Cardiac atrium fibroblast (primary cell): Measurements from ENCODE around the gene FBXO38.

DNA sequence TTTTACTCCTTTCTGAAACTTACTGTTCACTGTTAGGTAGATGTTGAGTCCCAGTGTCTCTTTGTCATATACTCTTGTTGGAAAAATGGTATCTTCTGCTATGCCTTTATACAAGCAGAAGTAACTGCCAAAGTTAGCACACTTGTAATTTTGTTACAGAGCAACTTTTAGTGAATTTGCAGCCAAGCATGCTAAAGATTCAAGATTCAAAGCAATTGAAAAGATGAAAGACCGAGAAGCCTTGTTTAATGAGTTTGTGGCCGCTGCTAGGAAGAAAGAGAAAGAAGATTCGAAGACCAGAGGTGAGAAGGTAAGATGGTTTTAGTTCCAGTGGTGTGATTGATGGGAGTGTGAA, 17.6 kb downstream of the GPR151 start:
- RAMPAGE, long total RNA: no peak

GRCh38 chr5:146667622-146668146, 151.7 kb upstream of the GPR151 start:
- RAMPAGE, long total RNA: no peak

GRCh38 chr5:147290274-147290693, 55.5 kb downstream of the STK32A start:
- RAMPAGE, long total RNA: no peak

- RAMPAGE, long total RNA: no peak
Observed at GRCh38 chr5:147483828-147484783, 25.8 kb downstream of the DPYSL3 start.

DNA sequence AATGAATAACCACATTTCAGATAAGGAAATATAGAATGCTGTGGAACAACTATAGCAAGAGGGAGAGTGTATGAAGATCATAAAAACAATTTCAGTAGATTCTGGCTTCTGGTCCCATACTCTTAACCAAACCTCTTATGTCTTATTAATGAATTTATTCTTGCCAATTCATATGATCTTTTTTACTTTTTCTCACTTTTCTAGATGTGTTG, 6.8 kb upstream of the SPINK1 start:
- RAMPAGE, long total RNA: no peak

DNA sequence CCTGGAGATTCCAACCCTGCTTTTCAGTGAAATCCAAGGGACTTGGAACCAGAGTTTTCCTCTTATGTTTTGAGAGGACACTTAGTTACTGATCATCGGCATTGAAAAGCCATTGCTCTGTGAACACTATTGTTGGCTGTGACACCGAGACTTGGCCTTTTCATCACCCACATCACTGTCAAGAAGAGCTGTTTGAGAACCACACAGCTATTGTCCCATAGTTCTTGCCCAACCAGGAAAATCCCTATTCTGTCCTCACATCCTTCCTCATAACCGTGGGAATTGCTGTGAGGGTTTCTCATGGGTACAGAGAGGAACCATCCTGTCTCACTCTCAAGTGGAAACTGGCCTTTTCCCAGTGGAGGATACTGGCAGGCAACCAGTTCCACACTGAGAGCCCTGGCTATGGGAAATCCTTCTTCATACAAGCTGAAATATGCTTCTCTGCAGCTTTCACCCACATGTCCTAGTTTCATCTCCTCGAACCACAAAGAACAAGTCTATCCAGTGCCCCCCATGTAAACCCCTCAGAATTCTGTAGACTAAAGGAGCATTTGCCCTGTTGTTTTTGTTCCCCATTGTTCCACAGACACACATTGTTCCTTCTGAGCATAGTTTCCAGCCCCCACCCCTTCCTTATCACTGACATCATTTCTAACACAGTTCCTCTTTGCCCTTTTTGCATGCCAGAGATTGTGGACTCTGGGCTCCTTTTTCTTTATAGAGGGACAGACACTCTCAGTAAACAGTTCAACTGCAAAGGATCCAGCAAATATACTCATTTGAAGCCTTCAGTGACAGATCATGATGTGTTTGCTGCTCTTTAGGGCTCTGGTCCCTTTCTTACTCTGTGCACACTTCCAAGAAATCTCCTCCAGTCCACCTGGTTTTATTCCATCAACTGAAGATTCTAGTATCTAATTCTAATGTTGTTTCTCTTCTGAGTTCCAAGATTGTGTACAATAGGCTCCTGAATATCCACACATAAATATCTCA, 57.8 kb upstream of the C5orf46 start:
- RAMPAGE, long total RNA: no peak

DNA sequence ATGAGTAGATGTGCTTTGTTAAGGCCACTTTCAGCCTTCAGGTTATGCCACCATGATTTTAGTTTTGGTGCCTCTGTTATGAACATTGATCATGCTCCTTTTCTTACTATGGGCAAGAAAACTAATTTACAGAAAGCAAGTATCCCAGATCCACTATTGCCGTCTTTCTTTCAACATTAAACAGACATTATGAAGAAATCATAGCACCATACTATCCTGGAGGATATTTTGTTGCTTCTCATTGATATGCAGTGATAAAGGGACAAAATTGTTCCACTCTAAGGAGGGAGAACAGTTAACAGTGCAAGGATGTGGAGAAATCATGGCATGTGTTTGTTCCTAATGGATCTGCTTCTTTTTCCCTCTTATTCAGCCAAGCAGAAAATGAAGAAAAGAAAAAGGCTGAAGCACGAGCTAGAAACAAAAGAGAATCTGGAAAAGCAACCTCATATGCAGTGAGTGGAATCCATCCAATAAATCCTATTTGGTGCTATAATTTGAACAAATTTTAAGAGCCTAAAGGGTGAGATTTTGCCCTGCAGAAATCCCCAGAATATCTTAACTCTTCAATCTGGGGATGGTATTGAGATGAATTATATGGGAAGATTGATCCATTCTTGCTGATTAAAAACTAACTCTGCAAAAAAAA, 35.2 kb downstream of the SPINK5 start:
- RAMPAGE, long total RNA: no peak

DNA sequence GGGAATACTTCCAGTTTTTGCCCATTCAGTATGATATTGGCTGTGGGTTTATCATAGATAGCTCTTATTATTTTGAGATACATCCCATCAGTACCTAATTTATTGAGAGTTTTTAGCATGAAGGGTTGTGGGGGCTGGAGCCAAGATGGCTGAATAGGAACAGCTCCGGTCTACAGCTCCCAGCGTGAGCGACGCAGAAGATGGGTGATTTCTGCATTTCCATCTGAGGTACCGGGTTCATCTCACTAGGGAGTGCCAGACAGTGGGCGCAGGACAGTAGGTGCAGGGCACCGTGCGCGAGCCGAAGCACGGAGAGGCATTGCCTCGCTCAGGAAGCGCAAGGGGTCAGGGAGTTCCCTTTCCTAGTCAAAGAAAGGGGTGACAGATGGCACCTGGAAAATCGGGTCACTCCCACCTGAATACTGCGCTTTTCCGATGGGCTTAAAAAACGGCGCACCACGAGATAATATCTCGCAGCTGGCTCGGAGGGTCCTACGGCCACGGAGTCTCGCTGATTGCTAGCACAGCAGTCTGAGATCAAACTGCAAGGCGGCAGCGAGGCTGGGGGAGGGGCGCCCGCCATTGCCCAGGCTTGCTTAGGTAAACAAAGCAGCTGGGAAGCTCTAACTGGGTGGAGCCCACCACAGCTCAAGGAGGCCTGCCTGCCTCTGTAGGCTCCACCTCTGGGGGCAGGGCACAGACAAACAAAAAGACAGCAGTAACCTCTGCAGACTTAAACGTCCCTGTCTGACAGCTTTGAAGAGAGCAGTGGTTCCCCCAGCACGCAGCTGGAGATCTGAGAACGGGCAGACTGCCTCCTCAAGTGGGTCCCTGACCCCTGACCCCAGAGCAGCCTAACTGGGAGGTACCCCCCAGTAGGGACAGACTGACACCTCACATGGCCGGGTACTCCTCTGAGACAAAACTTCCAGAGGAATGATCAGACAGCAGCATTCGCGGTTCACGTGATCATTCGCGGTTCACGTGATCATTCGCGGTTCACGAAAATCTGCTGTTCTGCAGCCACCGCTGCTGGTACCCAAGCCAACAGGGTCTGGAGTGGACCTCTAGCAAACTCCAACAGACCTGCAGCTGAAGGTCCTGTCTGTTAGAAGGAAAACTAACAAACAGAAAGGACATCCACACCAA, 8.0 kb downstream of the SPINK7 start:
- RAMPAGE, long total RNA: no peak

DNA sequence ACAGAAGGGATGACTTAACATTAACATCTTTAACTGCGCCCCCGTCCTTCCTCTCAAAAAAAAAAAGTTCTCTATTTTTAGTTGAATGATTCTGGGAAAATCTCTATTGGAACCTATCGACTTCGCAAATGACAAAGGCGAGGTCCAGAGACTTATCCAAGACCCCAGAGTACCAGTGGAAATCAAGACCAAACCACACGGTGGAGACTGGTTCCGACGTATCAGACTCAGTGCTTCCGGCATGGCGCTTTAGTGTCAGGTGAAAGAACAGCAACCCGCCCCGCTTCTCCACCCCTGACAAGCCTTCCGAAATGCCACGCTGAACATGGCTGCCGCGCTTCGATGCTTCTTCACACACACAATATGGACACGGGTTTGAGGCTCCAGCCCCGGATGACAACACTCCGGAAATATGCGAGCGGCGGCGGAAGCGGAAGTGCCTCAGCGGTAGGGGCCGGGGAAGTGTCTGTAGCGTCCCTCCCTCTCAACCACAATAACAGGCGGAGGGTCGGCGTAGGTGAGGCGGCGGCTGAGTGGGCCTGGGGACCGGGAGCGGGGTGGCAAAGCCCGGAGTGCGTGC, at the start of gene FBXO38:
TSS of gene FBXO38 (plus strand) at position 436 of the 580 bp plus-strand sequence.
- RAMPAGE, long total RNA: no peak

GRCh38 chr5:148414894-148415290, 31.1 kb downstream of the FBXO38 start:
- RAMPAGE, long total RNA: no peak

DNA sequence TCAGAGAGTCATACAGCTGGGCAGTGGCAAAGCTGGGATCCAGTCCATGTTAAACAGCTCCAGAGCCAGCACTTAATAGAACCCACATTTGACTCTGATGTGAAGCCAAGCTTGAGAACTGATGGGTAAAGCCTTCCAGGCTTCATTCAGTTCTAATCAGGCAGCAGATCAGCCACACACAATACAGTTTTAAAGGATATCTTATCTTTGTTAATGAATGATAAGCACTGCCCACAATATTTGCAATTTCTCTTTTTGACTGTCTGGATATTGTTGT, 31.2 kb upstream of the HTR4 start:
- RAMPAGE, long total RNA: no peak

- RAMPAGE, long total RNA: no peak
Observed at GRCh38 chr5:148808638-148809606, 17.5 kb upstream of the ADRB2 start.

GRCh38 chr5:148827245-148828195, 1.1 kb downstream of the ADRB2 start:
- RAMPAGE, long total RNA: no peak

GRCh38 chr5:148829799-148830411, 3.5 kb downstream of the ADRB2 start:
- RAMPAGE, long total RNA: no peak

DNA sequence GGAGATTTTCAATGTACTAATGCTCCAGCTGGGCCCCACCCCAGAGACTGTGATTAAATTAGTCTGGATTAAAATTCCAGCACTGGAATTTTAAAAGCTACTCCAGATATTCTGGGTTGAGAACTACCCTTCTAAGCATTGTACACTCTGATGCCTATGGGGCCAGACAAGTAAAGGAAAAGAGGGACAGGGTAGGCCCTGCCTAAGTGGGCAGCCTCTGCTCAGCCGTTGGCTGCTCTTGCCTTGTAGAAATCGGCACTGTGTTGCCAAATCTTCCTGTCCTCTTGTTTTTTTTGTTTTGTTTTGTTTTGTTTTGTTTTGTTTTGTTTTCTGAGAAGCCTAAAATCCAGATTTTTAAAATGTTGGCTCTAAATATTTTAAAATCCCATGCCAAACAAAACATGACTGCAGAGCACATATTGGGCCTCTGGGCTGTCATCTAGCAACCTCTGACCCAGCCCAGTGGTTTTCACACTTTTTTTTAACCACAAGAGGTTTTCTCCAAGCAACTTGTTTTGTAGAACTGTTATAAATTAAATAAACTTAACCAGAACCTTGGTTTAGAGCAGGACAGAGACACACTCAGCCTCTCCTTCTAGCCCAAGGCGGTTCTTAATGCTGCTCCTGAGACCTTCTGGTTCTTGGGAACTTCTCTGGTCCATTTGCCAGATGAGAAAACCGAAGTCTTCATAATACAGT, 29.1 kb downstream of the ADRB2 start:
- RAMPAGE, long total RNA: no peak

DNA sequence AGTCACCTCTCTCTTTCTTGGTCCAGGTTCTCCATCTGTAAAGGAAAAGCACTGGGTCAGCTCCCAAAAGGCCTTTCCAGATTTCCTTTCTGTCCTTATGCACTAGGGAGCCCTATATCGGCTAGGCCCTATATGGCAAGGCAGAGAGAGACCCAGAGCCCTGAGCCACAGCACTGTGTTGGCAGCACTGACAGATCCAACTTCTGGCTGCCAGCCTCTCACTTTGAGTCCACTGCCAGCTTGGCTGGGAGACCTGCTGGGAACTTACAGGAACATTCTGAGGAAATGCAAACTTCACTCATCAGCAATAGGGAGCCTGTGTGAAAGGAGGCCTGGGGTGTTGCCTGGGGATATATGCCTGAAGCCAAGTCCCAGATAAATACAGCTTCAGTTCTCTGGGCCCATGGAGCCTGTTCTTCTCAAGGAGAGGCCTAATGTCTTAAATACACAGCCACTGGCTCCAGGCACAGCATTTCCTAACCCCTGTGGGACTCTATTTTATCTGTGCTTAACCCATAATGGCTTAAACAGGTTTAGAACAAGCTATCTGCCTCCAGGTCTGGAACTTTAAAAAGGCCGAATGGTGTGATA, 78.0 kb downstream of the ADRB2 start:
- RAMPAGE, long total RNA: no peak

DNA sequence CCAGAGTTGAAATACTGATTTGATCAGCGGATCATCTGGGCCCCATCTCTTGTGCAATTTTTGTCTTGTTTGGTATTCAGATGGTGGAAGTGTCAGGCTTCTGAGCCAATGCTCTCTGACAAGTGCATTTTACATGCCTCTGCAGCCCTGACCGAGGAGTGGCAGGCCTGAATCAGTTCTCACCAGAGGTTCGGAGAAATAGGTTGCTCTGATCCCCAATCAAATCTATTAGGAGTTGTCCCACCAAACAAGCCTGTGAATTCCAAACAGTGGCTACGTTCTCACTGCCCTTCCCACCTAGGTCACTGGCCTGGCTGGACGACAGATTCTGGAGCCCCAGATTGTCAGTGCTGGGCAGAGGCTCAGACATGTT, 88.5 kb downstream of the ADRB2 start:
- RAMPAGE, long total RNA: no peak

- RAMPAGE, long total RNA: no peak
Observed at GRCh38 chr5:148915503-148915789, 89.0 kb downstream of the ADRB2 start.

DNA sequence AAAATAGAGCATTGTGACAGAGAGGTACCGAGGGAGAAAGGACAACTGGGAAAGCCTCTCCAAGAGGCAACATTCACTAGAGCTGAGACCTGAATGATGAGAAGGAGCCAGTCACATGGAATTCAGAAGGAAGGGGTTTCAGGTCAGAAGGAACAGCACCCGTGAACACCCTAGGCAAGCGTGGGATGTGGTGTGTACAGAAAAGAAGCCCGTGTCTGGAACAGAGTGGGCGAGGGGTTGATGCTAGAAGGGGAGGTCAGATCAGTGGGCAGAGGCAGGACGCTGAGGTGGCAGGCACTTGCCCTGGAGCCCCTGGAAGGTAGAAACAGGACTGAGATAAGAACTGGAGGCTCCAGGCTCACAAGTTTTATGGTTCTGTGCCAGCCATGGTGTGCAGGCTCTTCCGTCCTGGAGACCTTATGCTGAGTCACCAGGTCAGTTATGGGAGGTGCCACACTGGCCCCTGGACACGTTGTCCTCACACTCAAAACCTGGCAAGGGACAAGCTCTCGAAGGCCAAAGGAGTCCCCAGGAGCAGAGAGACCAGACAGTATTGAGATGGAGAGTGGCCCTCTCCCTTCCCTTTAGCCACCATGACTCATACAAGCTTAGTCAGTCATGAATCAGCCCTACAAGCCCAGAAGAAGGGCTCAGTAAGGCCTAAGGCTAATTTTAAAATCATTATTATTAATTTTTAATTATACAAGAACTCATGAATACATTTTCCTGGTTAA, 7.0 kb upstream of the ABLIM3 start:
- RAMPAGE, long total RNA: no peak

DNA sequence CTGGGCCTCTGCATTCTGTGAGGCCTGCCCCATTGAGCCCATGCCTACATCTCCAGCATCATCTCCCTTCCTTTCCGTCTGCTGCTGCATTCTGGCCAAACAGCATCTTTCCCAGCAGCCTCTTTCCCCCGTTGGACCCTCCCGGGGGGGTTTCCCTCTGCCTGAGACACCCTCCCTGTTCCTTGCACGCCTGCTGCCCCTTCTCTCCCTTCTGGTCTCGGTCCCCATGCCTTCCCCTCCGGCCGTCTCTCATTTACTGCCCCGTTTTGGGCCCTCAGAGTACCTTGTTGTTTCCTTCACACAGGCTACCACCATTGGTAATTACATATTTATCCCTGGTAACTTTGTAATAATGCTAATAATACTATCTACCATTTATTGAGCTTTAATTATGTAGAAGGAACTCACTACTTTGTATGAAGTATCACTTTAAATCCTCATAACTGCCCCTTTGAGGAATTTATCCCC, 64.5 kb upstream of the AFAP1L1 start:
- RAMPAGE, long total RNA: no peak